ENCODE results near the genes SYNPR, ATXN7 and PRICKLE2.

DNA sequence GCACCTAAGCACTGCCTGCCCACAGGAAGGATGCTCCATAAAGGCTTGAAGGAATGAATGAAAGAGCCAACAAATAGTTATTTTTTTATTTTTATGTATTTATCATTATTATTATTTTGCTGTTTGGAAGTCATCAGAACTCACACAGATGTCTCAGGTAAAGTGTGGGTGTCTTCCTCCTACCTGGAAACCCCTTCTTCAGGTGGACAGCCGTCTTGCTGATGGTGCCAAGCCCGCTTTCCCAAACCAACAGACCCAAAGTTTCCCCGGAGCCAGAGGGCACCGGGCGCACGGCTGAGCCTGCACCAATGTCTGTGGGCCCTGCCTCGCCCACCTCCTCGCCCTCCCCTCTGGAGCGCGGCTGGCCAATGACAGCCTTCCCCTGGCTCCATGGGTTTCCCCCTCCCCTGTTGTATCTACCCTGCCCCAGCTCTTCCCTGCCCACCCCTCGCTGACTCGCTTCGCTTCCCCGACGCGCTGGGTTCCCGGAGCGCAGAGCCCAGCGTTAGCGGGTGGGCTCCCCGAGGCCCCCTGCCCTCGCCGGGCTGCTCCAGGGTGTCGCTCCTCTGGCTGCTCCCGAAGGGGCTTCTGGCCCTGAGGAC lies at the start of gene SYNPR:
SYNPR (plus strand) TSS at position 444 of the 602 bp plus-strand sequence.
- PRO-cap, 2 experiments, result no peak in any of the 2 experiments

- PRO-cap, 2 experiments, result no peak in any of the 2 experiments
Observed at GRCh38 chr3:63644884-63645405, 7.5 kb upstream of the SNTN start.

- PRO-cap, 2 experiments, result no peak in any of the 2 experiments
Observed at GRCh38 chr3:63645406-63645850, 7.0 kb upstream of the SNTN start.

DNA sequence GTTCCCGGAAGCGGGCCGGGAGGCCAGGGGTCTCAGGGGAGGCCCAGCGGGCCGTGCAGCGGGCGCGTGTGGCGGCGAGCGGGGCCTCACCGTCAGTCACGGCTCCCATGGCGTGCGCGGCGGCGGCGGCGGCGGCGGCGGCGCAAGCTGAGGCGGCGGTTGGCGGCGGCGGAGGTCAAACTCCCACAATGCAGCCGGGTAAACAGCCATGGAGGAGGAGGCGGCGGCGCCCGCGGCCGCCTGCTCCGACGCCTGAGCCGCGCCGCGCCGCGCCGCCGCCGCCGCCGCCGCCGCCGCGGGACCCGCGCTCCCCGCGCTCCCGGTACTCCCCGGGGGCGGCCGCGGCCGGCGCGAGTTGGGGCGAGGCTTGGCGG lies at the start of gene ATXN7:
ATXN7 (plus strand) TSS at position 186 of the 374 bp plus-strand sequence.
- PRO-cap, 2 experiments, result peak in 2 of 2 experiments; most common plus-strand start position 201 of the sequence (in 1); most common minus-strand start position 121 of the sequence (in 1)

DNA sequence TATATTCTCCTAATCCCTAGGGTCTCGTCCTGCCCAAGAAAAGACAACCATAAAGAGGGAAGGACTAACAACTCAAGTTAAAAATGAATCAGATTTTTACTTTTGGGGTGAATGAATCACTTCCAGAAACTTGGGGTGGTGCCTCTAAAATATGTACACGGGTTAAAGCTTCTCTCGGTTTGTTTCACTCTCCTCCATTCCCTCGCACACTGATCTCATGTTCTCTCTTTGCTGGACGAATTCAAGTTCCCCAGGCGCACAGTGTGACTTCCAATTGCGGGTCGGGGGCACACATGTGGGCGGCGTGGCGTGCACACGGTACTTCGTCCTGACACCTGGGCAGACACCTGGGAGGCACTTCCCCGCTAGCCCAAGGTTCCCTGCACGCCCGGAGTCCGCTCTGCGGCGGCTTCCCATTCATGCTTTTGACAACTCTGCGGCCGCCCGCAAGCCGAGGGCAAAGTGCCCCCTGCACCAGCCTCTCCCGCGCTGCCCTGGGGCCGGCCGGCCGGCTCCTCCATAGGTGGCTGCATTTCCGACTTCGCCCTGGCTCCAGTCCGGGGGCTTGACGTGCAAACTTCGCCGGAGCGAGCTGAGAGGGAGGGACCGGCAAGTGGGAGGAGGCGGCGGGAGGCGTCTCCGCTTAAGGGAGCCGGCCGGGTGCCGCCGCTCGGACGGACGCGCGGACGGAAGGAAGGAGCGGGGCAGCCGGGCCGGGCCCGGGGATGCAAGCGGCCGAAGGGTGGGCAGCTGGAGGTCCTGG lies 48.0 kb downstream of the ATXN7 start:
- PRO-cap, 2 experiments, result peak in 2 of 2 experiments; most common plus-strand start position 673 of the sequence (in 2); most common minus-strand start position 559 of the sequence (in 1)

DNA sequence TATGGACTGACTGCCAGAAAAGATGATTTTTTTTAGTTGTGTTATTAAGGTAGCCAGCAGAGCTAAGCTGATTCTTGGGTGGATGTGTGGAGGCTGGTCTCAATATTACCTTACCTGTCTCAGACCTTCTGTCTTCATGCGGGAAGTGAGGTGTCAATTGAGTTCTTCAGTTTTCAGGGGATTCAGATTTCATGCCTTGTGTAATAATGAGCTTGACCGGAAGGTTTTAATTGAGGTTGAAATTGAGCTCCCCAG lies 54.7 kb downstream of the PSMD6 start:
- PRO-cap, 2 experiments, result no peak in any of the 2 experiments

DNA sequence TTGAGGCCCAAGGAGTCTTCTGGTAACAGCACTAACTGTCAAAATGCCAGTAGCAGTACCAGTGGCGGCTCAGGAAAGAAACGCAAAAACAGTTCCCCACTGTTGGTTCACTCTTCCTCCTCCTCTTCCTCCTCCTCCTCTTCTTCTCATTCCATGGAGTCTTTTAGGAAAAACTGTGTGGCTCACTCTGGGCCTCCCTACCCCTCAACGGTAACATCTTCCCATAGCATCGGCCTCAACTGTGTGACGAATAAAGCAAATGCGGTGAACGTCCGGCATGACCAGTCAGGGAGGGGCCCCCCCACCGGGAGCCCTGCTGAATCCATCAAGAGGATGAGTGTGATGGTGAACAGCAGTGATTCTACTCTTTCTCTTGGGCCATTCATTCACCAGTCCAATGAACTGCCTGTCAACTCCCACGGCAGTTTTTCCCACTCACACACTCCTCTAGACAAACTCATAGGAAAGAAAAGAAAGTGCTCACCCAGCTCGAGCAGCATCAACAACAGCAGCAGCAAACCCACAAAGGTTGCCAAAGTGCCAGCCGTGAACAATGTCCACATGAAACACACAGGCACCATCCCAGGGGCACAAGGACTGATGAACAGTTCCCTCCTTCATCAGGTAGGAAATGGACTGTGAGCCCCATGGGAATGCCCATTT lies 27.3 kb downstream of the PSMD6 start:
- PRO-cap, 2 experiments, result no peak in any of the 2 experiments

DNA sequence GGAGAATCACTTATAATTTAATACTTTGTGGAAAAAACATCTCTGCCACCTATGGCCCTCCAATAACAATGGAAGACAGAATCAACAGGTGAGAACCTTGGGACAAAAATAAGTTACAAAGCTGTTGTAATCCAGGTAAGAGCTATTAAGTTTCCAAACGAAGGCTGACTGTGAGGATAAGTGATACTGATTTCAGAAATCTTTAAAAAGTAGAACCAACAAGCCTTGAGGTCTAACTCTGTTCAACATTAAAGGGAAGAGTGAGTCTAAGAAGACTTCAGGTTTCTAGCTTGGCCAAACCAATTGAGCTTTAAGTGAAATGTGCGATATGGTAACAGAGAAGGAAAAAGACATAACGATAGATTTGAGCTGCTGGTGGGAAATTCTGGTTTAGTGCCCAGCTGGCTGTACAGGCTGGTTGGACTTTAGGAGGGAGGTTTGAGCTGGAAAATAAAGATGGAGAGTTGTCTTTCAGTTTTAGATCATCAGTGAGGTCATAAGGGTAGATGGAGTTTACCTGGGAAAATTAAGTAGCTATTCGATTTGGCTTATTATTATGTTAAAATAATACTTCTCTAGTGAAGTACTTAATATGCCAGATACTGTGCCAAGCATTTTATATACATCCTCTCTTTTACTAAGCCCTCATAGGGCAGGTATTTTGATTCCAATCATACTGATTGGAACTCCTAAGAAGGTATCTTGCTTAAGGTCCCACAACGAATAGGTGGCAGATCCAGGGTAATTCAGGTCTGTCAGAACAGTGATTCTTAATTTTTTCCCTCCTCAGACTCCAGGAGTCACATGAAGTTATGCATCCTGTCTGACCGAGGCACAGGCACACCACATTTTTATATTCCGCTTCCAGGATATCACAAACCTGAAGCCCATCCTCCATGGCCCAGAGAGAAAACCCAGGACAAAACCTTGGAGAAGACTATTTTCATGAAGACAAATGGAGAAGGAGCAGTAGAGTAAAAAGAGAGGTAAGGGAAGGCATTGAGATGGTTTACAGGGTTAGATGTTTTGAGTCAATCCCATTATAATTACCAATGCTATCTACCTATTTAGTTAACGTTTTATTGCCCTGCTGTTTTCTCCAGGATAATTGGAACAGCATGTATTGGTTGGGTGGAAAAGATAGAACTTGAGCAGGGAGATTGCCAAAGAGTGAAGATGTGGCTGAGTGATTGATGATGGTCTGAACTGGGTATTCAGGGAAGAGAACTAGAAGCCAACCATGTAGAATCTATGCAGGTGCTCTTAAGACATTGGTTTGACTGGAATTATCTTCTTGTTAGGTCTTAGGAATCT lies 17.8 kb downstream of the PSMD6 start:
- PRO-cap, 2 experiments, result no peak in any of the 2 experiments

GRCh38 chr3:64092692-64093033 lies 69.4 kb upstream of the PSMD6 start:
- PRO-cap, 2 experiments, result no peak in any of the 2 experiments

- PRO-cap, 2 experiments, result no peak in any of the 2 experiments
Observed at GRCh38 chr3:64162810-64163601, 62.3 kb downstream of the PRICKLE2 start.

DNA sequence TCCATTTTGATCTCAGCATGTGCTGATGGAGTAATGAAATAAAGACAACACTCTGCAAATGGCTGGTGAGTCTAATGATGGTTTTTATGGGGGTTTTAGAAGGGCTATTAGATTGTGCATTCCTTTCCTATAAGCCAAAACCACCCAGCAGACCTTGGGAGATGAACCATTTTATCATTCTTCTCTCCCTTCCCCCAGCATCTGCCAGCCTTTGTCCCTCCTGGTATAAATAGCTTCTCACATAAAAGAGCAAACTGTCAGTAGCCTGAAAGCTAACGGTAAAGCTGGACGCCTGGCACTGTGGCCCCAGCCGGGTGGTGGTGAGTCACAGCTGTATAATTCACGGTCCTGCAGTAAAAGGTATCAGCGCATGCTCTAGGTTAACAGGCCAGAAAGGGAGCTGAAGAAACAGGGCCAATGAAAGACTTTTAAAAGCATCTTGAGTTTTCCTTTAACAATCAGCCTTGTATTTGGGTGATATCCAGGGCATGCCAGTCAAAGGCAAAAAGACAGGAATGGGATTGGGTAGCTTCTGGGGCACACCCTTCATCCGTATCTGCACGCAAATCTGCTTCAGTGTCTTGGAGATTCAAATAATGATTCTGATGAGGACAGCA lies 37.6 kb downstream of the PRICKLE2 start:
- PRO-cap, 2 experiments, result no peak in any of the 2 experiments

DNA sequence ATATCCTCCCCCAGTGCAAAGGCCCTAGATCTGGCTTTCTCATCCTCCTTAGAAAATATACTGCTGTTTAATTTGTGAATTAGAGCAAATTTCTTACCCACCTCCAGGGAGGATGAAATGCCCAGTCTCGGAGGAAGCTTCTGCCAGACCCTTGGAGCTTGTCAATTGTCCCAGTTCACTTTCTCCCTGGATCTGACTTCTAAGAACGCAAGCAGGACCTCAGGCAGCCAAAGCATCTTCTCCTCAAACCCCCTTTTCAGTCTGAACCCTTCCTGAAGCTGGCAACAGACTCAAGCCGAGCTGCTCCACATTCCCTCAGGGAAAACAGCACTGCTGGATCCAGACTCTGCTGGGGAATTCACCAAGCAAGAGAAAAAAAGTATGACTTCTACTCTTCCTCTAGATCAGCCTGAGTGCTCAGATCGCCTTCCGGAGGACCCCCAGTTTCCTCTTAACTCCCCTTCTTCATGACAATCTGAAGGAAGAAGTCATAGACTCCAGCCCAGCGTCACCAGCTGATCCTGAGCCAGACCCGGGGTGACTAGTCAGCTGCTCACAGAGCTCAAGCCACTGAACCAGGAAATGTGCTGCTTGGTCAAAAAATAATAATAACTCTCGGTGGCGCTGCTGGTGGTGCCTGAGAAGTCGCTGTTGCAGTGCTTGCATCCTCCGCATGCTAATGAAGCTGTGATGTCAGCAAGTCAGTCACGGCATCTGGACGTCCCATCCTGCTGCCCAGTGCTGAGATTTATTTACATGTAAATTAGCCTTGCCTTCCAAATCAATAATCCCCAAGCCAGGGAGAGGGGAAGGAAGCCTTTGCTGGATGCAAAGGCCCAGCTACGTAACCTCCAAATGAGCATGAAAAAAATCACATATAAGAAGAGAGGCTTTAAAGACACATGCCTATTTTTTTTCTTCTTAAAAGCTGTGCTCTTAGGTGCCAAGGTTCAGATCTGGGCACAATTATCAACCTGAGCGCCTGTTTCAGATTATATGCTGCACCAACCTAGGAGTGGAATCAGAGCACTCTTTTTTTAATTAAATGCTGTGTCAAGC lies at the start of gene PRICKLE2:
PRICKLE2 (minus strand) TSS at position 658 of the 1,059 bp plus-strand sequence.
- PRO-cap, 2 experiments, result no peak in any of the 2 experiments

DNA sequence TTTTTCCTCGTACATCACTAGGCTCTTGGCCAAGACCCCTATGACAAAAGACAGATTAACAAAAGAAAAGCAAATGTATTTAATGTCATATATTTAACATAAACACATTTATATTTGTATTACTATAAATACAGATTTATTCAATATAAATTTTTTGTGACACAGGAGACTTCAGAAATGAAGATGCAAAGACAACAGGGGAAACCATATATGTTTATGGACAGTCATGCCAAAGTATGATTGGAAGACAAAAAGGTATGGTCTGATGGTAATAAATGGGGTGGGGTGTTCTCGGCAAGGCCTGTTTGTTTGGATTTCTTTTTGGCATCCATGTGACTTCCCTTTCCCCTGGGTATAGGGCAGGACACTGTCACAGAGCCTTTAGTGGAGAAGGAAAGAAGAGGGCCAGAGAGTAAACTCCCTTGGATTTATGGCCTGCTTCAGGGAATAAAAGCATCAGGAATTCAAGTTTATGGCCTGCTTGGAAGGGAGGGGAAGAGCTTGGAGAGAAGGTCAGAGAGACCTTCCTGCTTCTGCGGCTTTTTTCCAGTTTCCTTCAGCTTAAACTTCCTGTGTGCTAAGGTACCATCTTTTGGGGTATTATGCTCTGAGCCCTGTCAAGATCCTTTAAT lies 179.3 kb upstream of the ADAMTS9 start:
- PRO-cap, 2 experiments, result no peak in any of the 2 experiments

GRCh38 chr3:64954835-64955324 lies 267.1 kb upstream of the ADAMTS9 start:
- PRO-cap, 2 experiments, result no peak in any of the 2 experiments

- PRO-cap, 2 experiments, result no peak in any of the 2 experiments
Observed at GRCh38 chr3:65030070-65030998, 342.5 kb upstream of the ADAMTS9 start.

DNA sequence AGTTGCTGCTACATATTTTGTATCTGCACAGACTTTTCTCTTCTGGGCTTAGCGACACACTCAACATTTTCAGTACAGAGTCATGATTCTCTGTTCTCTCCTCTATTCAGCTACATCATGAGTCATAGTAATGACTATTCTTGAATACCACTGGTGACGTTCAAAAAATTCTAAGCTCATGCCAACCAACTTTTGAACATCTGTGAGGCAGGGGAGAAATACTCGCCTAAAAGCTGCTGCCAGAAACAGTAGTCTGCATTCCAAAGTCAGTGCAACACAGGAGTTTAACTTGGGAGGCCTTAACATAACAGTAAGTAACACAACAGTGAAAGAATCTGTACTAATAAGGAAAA lies 149.4 kb downstream of the MAGI1 start:
- PRO-cap, 2 experiments, result no peak in any of the 2 experiments

DNA sequence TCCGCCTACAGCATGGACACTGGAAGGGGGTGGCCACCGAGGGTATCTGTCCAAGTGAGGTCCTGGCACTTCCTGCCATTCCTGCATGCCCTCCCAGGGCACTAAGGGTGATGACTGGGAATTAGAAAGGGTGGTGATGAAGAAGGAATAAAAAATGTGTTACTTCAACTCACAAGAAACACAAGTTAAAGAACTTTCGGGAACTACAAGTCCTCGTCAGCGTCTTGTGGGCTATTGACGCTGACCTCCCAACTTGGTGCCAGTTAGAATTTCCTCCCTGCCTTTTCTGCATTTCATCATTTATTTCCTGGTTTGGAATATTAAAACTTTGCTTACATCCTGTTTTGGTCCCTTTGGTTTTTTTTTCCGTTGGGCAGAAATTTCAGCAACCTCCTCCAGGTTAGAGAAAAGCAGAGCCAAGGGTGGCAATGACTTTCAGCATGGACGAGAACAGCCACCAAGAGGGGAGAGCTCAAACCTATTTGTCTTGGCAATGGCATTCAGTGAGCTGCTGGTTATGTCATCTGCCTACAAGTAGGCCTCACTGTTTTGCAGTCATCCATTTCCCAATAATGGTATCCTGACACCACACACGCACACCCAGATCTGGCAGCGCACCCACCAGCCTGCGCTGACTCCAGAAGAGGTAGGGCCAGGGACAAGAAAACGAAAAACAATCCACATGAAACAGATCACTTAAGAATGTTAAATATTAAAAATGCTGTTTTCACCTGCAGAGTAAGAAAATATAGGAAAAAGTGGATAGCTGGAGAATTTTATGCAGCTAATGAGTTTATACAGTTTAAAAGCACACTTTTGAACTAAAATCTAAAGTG lies 92.4 kb downstream of the MAGI1 start:
- PRO-cap, 2 experiments, result no peak in any of the 2 experiments

GRCh38 chr3:66039152-66039501 lies 409 bp upstream of the MAGI1 start:
- PRO-cap, 2 experiments, result peak in 2 of 2 experiments; most common plus-strand start chr3:66039288 (in 1); most common minus-strand start chr3:66039249 (in 2)

GRCh38 chr3:66405136-66405754 lies 95.6 kb downstream of the LRIG1 start:
- PRO-cap, 2 experiments, result no peak in any of the 2 experiments

DNA sequence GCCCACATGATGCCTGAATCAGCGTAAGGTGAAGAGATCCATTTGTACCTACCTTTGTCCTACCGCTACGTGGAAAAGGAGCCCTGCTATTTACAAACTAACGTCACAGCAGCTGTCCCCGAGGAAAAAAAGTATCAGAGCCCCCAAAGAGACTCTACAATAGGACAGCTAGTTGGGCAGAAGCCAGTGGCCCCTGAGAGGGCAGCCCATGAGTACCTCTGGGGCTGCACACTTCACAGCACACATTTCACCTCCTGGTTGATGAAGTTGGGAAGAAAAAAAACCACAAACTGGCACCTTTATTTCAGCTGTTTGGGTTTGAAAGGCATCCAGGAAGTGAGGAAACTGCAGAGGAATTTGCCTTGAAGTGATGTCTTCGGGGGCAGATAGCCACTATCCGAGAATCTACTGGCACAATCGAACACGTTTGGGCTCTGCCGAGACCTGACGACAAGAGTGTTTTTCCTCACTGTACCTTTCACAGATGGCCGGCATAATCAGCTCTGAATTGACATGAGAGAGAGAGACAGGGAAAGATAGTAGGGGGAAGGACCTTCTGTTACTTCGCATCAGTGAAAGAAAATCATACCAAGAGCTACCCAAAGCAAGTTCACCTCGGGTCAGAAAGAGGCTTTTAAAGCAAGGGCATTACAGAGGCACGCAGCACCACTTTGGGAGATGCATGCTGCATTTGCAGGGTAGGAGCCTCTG lies 59.7 kb downstream of the LRIG1 start:
- PRO-cap, 2 experiments, result no peak in any of the 2 experiments

Measured in right ventricle myocardium (tissue), 1 donor.